SUDHL5 (cell line): ENCODE measurements around the genes TSHZ1 and SMIM21.

GRCh38 chr18:74740209-74741099, 142.8 kb downstream of the ZNF407 start:
- PRO-cap: no peak

- PRO-cap: no peak
Measured at GRCh38 chr18:74905204-74905592, 303.7 kb downstream of the PTGR3 start.

GRCh38 chr18:74994216-74994873, 214.6 kb downstream of the PTGR3 start:
- PRO-cap: no peak

DNA sequence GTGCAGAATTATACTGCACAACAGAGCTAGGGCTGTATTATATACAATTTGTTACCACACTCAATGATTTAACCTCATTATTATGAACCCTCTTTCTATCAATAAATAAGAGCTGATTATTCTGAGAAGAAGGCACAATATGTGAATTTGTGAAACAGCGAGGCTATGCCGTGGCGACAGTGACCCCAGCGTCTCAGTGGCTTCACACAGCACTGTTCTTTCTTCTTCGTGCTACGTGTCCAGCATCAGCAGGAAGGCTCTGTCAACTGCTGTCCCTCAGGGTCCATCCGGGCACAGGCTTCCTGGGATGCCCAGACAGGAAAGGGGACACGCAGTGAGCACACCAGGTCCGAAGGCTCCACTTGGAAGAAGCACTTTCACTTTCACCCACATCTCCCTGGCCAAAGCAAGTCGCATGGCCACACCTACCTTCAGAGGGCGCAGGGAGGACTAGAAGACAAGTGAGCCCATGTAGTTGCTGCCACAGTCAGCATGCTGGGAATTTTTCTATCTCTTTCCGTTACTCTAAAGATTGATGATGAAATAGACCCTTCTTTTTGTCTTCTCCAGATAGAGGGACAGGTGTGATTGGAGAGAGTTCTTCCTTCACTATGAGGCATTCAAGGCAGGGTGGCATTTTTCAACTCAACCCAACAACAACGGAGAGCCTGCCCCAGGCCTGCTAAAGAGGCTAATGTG, 47.3 kb downstream of the PTGR3 start:
- PRO-cap: unidirectional peak, minus-strand start at position 372 of the sequence

DNA sequence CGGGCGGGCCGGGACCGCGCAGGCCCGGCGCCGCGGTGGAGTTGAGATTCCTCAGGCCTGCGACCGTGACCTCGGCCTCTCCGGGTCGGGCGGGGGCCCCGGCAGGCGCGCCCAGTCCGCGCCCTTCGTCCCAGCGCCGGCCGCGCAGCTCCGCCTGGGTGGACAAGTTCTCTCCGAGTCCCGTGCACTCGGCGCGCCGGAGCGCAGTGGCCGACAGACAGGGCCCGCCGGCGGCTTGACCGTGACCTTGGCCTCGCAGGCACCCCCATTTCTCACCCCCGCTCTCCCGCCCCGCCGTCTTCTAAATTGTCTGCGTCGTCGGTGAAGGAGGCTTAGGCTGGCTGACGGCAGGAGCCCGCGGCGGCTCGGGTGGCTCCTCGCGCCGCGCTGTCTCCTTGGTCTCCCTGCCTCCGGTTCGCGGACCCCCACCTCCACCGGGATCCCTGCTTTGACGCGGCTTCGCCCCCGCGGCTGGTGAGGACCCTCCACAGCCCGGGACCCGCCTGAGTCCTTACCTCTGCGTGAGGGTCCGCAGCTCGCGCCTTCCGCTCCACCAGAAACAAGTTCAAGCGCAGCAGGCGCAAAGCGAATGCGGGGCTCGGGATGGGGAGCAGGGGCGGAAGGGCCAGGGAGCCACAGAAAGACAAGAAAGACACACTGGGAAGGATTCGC, 4.1 kb downstream of the PTGR3 start:
- PRO-cap: no peak

GRCh38 chr18:75207306-75207879, 1.5 kb downstream of the PTGR3 start:
- PRO-cap: no peak

GRCh38 chr18:75210309-75211036, at the start of gene TSHZ1:
Gene TSHZ1 (plus strand): TSS chr18:75210797.
- PRO-cap: bidirectional peak, plus-strand start at chr18:75210797, minus-strand start at chr18:75210761

DNA sequence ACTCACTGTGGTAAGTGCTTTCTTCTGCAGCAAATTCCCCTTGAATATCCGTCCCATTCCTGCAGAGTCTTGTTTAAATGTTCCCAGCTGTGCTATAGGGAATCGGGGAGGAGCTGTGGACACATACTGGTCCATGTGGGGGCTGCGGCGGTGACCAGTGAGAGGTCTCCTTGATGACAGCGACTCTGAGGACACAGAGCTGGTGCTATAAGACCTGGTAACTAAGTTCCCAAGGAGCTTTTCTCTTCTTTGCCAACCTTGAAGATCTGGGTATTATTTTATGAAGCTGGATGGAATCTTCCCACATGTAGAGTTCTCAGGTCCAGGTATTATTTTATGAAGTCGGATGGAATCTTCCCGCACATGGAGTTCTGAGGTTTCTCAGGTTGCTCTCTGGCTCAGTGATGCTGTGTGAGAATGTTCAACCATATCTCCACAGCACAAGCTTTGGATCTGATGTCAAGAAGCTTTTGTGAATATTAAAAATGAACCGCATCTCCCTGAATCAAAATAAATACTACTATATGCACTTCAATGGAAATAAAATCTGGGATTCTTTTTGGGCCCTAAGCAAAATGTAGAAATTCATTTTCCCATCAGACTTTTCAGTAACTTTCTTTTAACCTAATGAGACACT, at the start of gene SMIM21:
Gene SMIM21, minus strand, starts transcription at position 275 of the 637 bp plus-strand sequence.
- PRO-cap: no peak

- PRO-cap: no peak
Measured at GRCh38 chr18:75679063-75679915, 251.8 kb upstream of the SMIM21 start.

GRCh38 chr18:76259604-76260287, 235.3 kb downstream of the ZNF516 start:
- PRO-cap: no peak

DNA sequence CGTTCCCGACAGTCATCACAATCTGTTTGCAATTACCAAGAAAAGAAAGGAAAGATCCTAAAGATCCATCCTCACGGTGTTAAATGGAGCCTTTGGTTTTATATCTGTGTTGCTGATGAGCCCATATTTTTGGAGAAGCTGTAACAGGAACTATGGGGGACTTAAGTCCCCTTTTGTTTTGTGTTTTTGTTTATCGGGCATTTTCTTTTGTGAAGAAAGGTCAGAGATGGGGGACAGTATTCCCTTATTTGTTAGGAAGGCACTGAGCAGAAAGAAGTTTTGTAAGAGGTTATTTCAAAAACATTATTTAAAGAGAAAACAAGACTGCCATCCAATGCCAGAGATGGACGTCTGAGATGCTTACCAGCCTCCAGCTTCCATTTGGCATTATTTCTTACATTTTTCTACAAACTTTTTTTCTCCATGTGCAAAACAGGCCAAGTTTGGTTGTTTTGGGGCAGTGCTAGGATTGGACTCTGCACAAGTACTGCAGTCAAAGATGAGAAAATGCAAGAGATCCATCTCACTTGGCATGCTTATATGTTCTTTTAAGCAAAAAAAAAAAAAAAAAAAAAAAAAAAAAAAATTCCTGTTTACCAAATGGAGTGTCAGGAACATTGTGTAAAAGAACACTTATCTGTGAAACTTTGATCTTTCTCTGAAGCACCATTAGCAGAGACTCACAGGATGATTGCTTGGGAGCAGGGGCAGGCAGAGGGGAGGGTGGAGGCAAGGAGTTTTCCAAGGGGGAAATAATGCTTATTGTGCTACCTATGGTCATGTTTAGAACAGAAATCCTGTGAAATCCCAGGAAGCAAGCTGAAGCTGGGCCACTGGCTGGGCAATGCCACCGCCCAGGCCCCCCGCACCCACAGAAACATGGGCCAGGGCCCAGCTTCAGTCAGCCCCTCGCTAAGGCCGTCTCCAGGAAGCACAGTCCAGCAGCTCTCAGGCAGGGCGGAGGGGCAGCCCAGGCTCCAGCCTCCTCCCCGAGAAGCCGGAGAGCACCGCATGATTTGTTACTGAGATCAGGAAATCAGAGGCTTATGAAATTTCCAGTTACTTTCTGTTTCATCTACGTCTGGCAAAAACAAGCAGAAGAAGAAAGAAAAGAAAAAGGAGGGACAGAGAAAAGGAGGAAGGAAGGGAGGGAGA, 229.6 kb downstream of the ZNF516 start:
- PRO-cap: no peak

- PRO-cap: no peak
Measured at GRCh38 chr18:76429251-76430247, 65.5 kb downstream of the ZNF516 start.

- PRO-cap: no peak
Measured at GRCh38 chr18:76453232-76453541, 41.9 kb downstream of the ZNF516 start.

DNA sequence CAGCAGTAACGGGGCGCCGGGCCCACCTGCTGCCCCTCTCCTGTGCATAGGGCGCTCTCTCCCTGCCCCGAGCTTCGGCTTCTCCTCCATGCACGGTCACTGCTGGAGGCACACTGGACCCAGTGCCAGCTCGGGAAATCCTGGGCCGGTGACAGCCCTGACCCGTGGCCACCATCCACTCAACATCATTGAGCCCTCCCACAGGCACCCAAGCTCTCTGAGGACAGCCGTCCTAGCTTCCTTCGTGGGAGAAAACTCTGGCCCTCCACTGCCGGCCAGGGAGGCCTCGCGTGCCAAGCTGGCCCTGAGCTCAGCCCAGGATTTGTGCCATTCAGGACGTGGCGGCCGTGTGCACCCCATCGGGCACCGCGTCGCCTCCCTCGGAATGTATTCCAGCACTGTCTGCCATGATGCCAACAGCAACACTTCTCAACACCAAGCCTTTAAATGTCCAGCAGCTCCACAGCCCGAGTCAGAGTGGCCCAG, 35.8 kb downstream of the ZNF516 start:
- PRO-cap: no peak

GRCh38 chr18:76490054-76490317, 5.1 kb downstream of the ZNF516 start:
- PRO-cap: no peak

GRCh38 chr18:76518569-76519029, 23.6 kb upstream of the ZNF516 start:
- PRO-cap: no peak

GRCh38 chr18:76545785-76546427, 50.9 kb upstream of the ZNF516 start:
- PRO-cap: no peak

DNA sequence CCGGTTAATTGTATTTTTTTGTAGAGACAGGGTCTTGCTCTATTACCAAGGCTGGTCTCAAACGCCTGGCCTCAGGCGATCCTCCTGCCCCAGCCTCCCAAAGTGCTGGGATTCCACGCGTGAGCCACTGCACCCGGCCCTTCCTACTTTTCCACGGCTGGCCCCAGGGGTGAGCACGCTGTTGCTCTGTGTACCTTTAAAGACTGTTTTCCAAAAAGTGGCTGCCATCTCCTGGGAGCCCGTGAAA, 135.8 kb upstream of the ZNF236 start:
- PRO-cap: no peak

DNA sequence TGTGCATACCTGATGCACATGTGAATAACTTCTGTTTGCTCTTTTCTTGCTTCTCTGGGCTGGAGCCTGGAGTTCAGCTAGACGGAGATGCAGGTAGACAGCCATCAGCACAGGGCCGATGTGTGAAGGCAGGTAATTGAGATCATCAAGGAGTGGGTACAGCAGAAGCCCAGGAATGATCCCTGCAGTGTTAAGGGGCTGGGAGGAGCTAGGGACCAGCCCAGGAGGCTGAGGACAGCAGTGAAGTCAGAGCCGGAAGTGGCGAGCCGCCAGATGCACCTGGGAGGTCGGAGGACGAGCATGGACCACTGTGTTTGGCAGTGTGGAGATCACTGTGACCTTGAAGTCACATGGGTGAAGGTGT, 6.3 kb upstream of the ZNF236 start:
- PRO-cap: no peak

- PRO-cap: no peak
Measured at GRCh38 chr18:77025098-77025744, 107.4 kb downstream of the MBP start.